T47D (cell line): Measurements from ENCODE around the genes TESK2 and AKR1A1.

GRCh38 chr1:44545958-44546429 is 128.3 kb downstream of the TMEM53 start:
- RRBS: no CpG with 5 or more reads among the region's 7 CpGs

GRCh38 chr1:44641695-44642686 is 32.3 kb downstream of the TMEM53 start:
- RRBS: no CpG with 5 or more reads among the region's 8 CpGs

DNA sequence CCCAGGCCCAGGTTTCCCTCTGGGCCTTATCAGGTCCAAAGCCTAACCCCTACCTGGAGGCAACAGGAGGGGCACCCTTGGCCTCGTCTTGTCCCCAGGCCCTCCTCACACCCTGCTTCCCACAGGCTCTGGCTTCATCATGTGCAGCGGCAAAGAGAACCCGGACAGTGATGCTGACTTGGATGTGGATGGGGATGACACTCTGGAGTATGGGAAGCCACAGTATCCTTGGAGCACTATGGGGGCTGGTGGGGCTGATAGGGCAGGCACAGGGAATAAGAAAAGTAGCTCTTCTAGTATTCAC is 29.8 kb downstream of the TMEM53 start:
- RRBS: no CpG with 5 or more reads among the region's 3 CpGs

DNA sequence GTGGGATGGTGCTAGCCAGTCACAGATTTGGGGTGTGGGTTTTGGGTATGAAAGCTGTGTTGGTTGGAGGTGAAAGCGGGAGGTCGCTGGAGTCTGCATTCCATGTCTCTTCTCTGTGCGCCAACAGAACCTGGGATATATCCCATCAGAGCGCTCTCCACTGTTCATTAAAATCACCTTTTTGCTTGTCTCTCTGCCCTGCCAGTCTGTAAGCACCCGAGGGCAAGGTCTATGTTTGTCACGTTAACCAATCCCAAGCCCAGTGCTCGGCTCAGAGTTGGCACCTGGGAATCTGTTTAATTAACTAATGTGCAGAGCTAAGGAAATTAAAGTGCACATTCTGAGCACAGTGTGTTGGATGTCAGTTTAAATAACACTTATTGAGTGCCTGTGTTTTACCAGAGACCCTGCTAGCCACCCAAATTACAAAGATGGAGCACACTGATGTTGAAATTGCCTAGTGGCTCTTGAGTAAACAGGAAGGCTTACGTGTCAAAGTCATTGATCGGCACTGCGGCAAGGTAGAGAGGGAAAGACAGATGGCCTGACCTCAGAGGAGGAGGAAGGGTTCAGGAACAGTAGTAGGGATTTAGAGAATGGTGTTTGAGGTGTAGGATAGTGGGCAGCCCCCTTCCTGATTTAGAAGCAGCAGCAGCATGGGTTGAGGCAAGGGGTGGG is 7.4 kb downstream of the ARMH1 start:
- RRBS: no CpG with 5 or more reads among the region's 10 CpGs

DNA sequence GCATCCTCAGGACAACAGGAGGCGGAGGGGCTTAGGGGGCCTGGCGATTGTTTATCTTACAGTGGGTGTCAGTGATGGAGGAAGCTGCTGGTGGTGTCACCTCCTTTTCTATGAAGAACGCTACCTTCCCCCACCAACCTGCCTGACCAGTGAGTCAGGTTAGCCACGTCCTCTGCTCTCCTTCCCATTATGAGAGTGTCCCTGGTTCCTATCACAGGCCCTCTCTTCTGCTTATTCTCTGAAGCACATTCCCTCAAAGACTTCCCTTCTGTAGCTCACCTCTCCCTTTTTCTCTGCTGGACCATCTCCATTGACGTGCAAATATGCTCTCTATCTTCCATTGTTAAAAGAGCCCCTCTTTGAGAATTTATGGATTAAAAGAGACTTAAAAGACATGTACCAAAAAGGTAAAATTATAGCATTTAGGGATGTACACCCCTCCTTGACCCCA is 31.0 kb upstream of the KIF2C start:
- RRBS: no CpG with 5 or more reads among the region's 5 CpGs

GRCh38 chr1:44730459-44731542 is 8.8 kb upstream of the KIF2C start:
- RRBS: no CpG with 5 or more reads among the region's 27 CpGs

DNA sequence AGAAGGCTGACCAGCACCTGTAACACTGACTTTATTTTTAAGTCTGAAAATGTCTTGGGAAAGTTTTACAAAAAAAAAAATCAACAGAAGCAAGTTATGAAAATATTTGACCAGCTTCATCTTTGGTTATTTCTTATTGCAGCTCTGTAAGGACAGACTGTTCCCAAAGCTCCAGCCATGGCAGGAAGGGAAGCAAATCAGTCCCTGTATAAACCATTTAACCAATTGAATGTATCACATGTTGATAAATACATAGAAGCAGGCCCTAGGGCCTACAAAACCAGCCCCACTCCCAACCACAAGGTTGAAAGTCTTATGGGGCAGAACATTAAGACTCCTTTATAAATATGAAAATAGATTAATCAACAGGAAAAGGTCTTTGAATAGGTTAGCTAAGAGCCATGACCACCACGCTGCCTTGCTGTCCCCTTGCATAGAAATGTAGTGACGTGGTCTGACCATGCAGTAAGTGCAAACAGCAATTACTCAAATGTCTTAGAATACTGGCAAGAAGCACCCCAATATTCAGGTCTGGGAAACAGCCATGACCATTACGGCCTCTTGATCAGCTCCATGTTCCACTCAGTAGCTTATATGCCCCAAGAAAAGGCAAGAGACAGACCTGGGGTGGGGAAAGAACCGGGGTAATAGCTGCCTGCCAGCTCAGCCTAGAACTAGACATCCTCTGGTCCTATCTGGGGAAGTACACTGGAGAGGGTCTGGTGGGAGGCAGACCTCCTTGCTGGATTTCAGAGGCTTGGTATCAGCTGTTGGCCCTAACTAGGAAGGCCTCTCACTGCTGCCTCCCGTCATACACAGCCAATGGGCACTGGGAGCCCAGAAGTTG is 4.1 kb downstream of the TOE1 start:
- RRBS: no CpG with 5 or more reads among the region's 5 CpGs

DNA sequence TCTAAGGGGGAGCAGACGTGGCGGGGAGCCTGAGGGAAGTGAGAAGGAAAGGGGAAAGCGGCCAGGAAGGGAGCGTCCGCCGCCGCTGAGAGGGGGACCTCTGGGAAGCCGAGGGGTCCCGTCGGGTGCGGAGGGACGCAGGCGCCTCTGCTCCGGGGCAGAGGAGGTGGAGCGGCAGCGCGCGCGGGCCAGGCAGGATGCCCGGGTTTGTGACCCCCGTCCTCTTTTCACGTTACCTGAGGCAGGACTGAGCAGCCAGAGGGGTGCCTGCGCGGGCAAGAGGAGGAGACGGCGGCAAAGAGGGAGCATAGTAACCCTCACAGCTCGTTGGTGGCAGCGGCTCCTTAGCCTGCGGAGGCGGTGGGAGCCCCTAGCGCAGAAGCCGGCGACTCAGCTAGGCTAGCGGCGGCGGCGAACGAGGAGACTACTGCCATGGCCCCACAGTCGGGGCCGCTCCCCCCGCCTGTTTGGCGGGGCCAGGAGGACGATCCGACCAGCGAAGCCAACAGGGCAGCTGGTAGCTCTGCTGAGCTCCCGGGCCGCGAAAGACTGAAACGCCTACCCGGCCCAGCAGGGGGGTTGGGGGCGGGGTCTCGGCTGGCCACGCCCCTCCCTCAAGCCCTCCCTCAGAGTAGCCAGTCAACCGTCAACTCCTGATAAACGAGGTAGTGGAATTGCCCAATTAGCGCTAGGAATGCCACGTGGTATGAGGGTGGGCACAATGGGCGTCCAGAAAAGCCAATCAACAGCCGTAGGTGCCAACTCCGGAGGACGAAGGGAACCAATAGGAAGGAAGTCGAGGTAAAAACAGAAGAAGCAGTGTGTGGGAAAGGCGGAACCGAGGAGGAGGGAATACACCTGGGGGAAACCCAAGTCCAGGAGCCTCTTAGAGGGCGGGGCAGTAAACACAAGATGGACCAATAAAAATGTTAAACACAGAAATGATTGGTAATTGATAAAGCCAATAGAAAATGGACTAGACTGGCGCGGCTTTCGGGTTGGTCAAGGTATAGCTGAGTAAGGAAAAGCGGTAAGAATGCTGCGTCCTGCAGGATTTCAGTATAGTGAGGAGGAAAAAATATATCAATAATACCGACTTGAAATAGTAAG is at the start of gene TESK2:
TESK2 (minus strand) TSS at position 548 of the 1,110 bp plus-strand sequence.
- RRBS: 3% methylated on average over 7 of the region's 71 CpGs

DNA sequence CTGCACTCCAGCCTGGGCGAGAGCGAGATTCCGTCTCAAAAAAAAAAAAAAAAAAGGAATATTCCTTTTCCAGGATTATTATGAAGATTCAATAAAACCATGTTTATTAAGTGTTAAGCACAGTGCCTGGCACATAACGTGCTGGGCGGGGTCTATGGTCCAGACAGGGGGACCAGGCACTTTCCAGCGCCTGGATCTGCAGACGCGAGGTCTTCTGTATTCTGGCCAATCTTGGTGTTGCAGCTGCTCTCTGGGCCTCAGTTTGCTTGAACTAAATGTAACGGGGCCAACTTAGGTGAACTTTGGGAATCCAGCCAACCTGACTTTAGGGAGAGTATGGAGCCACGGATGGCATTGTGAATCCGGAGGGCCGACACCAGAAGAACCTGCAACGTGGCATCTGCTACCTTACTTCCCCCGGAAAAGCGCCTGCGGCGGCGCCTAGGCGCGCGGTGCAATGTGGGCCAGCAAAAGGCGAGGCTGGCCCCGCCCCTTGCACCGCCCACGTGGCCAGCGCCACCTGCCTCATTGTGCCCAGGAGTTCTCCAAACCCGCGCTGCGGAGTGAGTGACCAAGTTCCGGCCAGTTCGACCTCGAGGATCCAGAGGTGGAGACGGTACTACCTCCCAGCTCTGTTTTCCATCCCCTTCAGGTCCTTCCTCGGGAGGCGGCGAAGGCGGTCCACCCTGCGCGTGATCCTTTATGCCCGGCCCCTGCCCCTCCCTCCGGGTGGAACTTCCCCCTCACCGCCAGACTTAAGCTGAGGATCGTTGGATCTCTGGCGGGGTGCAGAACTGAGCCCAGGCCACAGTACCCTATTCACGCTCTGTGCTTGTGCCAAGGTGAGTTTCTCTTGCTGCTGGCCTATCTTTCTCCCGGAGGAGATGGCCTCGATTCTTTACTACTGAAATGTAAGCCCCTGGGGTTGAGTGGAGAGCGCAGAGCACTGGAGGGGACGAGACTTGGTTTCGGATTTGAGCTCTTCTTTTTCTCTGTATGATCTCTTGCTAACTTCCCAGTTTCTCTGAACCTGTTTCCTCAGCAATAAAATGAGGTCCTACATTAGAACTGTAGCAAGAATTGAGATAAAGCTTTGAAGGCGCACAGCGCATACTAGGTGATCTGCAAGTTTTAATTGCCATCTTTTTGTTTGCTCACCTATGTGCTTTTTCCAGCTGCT is at the start of gene AKR1A1:
AKR1A1 (plus strand) TSS at position 513 of the 1,180 bp plus-strand sequence.
- RRBS: under 1% methylated on average over 5 of the region's 52 CpGs

DNA sequence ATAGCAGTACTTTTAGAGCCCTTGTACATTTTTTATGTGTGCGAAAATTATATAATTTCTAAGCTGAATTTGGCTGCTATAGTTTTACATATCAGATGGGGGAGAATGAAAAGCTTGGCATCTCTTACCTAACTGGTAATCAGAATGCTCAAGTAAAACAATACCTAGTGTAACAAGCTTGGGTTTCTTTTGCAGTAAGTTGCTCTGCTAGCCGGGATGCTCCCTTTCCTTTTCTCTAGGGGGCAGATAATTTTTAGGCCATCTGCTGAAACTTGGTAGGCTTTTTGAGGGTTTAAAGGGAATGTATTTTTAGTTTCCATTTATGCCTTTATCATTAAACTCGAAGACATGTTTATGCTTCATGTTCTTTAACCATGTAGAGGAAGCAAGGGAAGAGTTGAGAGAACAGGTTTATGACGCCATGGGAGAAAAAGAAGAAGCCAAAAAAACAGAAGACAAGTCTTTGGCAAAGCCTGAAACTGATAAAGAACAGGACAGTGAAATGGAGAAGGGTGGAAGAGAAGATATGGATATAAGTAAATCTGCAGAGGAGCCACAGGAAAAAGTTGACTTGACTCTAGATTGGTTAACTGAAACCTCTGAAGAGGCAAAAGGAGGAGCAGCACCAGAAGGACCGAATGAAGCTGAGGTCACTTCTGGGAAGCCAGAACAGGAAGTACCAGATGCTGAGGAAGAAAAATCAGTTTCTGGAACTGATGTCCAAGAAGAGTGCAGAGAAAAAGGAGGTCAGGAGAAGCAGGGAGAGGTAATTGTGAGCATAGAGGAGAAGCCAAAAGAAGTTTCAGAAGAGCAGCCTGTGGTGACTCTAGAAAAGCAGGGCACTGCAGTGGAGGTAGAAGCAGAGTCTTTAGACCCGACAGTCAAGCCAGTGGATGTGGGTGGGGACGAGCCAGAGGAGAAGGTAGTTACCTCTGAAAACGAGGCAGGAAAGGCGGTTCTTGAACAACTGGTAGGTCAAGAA is 16.6 kb downstream of the CCDC17 start:
- RRBS: no CpG with 5 or more reads among the region's 9 CpGs

DNA sequence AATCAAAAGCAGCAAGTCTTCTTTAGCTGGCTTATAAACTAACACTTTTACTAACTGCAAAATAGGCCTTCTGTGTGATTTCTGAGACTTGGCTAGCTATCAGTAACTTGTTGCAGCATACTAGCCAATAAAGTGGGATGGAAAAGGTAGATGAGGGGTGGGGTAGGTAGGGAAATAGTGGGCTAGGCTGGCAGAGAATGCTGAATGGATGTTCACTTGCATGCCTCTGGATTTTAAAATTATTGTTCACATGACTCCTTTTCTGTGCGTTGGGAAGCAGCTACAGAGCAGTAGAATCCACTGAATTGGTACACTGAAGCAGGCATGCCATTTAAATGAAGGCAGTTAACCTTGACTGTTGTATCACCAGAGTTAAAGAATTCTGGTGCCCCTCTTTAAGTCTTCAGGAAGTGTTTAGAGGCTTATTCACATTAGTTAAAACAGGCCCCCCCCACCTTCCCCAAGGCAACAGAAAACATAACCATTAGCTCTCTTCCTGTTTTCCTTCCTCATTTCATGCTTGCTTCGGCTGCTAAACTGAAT is 15.3 kb downstream of the CCDC17 start:
- RRBS: no CpG with 5 or more reads among the region's 2 CpGs

DNA sequence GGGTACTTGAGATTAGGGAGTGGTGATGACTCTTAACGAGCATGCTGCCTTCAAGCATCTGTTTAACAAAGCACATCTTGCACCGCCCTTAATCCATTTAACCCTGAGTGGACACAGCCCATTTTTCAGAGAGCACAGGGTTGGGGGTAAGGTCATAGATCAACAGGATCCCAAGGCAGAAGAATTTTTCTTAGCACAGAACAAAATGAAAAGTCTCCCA is 10.6 kb downstream of the IPP start:
- RRBS: no CpG with 5 or more reads among the region's 2 CpGs

- RRBS: no CpG with 5 or more reads among the region's 2 CpGs
Measured at GRCh38 chr1:45884682-45885144, 81.3 kb downstream of the MAST2 start.

DNA sequence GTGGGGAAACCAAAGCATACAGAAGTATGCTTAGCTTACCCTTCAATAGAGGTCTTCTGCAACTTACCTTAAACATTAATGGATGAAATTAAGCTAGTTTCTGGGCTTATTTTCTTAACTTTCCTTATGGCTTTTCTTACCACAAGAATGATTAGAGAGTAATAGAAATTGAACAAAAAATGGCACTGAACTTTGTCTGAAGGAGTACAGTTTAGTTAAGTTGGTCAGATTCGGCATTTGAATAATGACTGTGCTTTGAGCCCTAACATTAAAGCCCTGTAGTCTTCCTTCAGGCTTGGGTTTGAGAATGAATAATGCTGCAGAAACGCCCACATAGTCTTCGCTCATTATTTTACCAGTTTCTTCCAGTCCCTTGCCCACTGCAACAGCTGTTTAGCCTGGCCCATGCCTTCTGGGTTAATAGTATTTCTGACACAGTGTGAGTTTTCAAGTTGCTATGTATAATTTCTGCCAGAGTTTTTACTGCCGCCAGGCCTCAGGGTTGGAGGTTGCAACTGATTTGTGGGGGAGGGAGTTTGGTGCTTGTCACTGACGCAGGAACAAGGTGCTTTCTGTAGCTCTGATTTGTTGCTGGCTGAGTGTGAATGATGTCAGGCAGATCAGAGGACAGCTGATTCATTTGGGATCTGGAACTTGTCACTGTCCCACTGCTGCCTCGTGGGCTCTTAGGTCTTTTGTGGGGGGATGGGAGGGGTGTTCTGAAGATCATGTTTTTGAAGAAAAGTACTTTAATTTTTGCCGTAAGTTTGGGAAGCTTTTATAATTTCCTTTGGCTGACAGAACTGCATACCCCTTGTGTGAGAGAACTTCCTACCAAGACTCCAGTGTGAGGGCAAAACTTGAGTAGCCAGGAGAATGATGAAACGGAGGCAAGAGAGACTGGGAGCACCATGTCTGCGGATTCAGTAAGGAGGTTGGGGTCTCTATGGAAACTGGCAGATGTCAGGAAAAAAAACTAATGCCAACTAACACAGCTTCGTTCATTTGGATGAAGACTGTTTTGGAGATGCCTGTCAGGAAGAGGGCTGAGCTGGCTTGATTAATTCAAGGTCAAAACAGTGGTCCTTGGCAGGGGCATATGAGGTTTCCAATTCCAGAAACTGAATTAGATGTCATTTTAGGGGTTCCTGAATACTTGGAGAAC is 109.9 kb downstream of the MAST2 start:
- RRBS: no CpG with 5 or more reads among the region's 10 CpGs

DNA sequence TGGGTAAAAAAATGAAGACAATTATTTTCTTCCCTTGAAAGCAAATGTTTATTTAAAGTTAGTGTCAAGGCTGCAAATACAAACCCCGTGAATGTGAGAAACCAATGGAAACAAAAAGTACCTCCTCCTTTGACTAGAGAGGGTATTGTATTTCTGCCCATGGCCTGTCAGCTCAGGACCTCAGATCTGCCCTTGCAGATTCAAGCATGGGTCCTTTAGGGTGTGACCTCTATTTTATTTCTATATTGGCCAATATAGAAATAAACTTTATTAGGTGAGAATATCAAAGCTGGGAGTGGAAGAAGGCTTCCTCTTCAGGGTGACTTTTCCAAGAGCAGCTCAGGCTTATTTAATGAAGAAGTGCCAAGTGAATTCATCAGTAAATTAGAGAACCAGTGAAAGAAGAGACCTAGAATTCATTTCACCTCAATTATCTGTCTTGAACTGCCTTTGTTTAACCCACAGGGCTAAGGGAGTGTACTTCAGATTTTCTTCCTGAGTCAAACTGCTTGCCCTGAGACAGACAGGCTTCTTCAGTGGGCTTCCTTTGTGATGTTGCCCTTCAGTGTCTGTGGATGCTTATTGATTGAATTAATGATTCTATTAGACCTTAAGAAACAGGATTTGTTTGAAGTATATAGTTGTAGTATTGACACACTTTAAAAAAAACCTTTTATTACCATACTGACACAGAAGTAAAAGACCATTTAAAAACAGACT is 110.9 kb downstream of the MAST2 start:
- RRBS: no CpG with 5 or more reads among the region's 1 CpG

DNA sequence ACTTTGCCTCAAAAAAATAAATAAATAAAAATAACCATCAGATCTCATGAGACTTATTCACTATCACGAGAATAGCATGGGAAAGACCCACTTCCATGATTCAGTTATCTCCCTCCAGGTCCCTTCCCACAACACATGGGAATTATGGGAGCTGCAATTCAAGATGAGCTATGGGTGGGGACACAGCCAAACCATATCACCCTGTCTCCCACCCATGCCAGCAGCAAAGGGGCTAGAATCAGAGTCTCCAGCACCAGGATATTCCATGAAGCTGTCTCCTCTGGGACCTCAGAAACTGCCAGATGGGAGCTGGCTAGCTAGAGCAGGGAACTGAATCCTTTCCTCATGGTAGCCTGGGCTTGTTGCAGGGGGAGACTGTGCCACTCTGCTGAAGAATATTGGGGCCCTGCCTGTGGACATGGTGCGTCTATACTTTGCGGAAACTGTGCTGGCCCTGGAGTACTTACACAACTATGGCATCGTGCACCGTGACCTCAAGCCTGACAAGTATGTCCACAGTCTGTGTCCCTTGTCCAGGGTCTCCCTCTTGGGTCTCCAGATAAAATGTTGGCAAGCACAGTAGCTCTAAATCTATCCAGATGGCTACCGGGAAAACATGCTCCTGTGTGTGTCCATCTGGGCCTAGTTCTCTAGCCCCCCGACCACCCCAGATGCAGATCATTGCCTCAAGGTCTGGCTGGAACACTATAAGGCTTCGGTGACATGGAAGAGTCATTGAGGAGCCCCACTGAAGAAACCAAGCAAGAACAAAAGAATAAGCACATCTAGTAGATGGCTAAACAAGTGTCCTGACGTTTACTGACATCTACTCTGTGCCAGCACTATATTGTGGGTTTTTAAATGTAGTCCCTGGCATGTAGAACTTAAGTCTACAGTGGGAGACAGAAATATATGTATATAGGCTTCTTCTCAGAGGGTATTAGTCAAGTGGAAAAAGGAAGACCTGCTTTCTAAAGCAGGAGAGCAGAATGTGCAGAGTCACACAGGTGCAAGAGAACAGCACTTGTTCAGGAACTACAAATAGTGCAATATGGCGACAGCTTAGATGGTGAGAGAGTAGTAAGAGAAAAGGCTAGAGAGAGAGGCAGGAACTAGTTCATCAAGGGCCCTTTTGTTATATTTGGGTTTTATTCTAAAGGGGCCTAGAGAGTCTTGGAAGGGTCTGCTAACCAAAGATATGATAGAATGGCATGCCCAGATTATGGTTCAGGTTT is 106.7 kb downstream of the PIK3R3 start:
- RRBS: no CpG with 5 or more reads among the region's 10 CpGs

DNA sequence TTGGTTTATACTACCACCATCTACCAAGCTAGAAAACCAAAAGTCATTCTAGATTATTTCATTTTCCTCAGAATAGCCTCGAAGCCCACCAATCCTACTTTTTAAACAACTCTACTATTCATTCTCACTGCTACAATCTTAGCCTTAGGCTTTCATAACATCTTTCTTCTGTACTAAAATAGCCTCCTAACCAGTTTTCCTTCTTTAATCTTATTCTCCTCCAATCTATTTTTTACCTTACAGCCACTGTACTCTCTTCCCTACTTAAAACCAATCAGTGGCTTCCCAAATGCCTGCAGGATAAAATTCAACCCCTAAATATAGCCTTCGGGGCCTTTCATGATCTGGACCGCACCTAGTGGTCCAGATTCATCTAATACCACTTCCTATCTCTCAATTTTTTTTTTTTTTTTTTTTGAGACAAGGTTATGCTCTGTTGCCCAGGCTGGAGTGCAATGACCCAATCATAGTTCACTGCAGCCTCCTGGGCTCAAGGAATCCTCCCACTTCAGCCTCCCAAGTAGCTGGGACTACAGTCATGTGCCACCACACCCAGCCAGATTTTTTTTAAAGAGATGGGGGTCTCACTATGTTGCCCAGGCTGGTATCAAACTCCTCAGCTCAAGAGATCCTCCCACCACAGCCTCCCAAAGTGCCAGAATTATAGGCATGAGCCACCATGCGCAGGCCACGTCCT is 19.4 kb downstream of the PIK3R3 start:
- RRBS: no CpG with 5 or more reads among the region's 5 CpGs

GRCh38 chr1:46204088-46204965 is 1.2 kb downstream of the LURAP1 start:
- RRBS: no CpG with 5 or more reads among the region's 9 CpGs

- RRBS: no CpG with 5 or more reads among the region's 8 CpGs
Measured at GRCh38 chr1:46221642-46222348, 18.7 kb downstream of the LURAP1 start.

GRCh38 chr1:46275985-46276463 is 27.4 kb downstream of the LRRC41 start:
- RRBS: no CpG with 5 or more reads among the region's 5 CpGs